Paraaortic lymph node (tissue), 1 donor: ENCODE measurements around the genes MBTPS1, KCNG4 and WFDC1.

GRCh38 chr16:83744330-83745165 lies 63.2 kb upstream of the HSBP1 start:
- PRO-cap, result no peak

DNA sequence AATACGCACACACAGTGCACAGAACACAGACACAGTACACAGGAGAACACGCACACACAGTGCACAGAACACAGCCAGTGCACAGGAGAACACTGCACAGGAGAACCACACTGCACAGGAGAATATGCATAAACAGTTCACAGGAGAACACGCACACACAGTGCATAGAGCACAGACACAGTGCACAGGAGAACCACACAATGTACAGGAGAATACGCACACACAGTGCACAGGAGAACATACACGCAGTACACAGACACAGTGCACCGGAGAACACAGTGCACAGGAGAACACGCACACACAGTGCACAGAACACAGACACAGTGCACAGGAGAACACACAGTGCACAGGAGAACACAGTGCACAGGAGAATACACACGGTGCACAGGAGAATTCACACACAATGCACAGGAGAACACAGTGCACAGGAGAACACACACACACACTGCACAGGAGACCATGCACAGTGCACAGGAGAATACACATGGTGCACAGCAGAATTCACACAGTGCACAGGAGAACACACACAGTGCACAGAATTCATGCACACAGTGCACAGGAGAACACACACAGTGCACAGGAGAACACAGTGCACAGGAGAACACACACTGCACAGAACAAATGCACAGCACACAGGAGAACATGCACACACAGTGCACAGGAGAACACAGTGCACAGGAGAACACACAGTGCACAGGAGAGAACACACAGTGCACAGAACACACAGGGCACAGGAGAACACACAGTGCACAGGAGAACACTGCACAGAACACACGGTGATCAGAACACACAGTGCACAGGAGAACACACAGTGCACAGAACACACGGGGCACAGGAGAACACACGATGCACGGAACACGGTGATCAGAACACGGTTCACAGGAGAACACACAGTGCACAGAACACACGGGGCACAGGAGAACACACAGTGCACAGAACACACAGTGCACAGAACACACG lies 20.2 kb downstream of the MLYCD start:
- PRO-cap, result no peak

GRCh38 chr16:83926370-83927518 lies 26.3 kb upstream of the OSGIN1 start:
- PRO-cap, result no peak

DNA sequence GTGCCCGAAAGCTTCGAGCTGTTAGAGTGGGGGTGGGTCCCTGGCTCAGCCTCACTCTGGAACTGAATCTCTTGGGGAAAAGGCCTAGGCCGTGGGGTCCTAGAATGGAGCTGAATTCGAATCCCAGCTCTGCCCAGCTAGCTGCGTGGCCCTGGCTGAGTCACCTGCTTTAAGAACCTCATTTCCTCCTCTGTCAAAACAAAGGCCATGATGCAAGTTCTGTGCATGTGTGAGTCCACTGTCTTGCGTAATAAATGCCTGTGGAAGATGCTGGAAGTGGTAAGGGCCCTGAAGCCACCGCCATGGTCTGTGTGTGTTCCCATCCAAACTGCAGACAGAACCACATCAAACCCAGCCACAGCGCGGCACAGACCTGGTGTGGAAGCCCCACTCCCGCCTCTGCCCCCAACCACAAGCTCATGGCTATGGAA lies 25.9 kb downstream of the NECAB2 start:
- PRO-cap, result no peak

DNA sequence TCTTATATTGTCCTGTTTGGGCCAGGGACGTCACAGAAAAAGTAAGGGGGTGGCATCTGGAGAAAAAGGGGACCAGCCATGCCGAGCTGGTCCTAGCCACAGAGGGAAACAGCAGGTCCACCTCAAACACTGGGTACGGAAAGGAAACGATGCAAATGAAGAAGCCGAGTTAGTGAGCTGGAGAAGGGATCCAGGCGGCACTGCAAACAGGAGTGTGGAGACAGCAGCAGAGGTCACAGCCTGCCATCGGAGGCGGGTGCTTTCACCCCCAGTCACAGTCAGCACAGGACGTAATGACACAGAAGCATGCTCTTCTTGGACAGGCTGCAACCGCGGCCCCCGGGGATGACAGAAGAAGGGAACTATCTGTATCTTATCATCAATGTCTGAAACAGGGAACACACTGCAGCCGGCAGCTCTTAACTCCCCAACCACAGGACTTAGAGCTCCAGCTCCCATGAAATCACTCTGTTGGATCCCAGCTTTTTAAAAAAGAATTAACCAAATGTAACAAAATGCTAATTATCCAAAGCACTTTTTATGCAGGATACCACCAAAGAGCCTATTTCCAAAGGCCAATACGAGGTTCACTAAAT lies 16.1 kb upstream of the SLC38A8 start:
- PRO-cap, result no peak

DNA sequence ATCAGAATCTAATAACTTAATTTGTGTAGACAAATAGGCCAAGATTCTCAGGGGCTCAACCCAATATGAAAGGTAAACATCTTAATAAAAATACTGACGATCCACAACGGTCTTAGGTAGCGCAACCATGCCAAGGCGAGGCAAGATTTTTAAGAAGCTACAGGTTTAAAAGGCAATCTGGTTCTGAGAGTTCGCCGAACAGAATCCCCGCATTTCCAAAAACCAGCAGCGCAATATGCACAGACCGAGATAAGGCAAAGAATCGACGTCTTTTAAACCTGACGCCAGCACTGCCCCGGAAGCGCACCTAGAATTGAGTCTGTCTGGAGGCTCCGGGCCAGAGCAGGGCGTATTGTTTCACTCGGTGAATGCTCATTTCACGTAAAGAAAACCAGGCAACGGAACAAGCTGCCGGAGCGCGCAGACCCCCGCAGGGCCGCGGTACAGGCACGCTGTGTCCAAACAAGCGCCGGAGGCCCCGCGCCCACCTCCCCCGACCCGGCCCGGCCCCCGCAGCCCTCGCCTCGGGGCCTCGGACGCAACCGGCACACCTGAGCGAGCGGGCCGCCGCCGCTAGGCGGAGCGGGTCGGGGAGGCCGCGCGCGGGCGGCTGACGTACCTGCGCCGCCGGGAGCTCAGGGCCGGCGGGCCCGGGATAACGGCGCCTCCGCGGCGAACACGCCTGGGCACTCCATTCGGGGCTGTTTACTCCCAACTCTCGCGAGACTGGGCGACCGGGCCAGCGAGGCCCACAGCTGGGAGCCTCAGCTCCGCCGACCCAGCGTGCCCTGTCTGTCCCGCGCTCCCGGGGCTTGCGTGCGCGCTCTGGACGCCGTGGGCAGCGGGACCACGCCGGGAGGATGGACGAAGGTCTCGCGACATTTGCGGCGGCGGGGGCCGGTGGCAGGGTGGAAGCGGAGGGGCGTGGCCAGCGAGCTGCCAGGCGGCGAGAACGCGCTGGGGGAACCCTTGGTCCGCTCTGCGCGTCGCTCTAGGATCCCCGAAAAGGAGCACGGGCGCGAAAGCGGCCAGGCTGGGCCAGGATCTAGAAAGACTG lies at the start of gene MBTPS1:
Gene MBTPS1 (minus strand): TSS at position 827 of the 1,057 bp plus-strand sequence.
- PRO-cap, result bidirectional peak, plus-strand start at position 942 of the sequence, minus-strand start at position 814 of the sequence

DNA sequence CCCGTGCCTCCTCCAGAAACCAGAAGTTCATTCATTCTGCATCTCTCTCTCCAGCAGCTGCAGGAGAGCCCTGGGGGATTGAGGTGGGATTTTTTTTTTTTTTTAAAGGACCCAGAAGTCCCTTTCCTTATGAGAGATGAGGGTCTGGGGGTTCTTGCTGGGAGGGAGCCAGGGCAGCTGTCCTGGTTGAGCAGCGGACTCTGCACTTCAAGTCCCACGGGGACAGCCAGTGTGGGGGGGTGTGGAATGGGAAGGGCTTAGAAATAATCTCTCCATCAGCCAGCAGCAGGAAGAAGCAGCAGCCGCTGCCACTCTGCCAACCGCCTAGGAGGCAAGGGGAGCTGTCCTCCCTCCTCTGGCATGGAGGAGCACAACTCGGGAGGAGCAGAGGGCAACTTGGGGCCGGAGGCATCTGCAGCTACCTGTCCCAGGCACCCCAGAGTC lies at the start of gene KCNG4:
Gene KCNG4 (minus strand): TSS at position 182 of the 444 bp plus-strand sequence.
- PRO-cap, result no peak

DNA sequence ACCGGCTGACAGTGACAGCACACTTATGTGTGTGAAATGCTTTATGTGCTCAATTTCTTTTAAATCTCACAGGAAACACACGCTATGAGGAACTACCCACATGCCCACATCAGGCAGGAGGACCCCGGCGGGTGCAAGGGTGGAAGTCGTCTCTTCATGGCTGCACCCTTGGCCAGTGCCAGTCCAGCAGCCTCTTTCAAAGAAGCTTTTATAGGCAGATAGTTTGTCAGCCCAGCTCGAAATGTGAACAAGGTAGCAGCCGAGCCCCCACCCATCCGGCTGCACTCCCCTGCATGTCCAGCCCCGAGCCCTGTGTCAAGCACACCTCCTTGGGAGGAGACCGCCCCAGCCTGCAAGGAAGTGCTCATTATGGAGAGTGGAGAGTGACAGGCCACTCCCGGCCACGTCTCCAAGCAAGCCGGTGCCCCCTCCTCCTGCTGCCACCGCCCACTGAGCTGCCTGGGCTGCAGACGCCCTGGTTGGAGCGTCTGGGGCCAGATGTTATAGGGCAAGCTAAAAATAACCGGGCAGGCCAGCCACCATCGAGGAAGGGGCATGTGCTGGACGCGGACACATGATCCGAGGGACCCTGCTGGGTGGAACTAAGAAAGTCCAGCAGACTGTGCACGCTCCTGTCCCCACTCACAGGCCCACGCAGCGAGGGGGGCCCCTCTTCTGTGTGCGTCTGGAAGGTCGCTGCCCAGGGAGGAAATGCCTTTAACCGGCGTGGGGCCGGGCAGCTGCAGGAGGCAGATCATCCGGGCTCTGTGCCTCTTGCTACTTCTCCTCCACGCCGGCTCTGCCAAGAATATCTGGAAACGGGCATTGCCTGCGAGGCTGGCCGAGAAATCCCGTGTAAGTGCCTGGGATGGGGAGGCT lies at the start of gene WFDC1:
Gene WFDC1 (plus strand): TSS at position 618 of the 879 bp plus-strand sequence.
- PRO-cap, result no peak

GRCh38 chr16:84508568-84509028 lies 4.1 kb upstream of the MEAK7 start:
- PRO-cap, result no peak

DNA sequence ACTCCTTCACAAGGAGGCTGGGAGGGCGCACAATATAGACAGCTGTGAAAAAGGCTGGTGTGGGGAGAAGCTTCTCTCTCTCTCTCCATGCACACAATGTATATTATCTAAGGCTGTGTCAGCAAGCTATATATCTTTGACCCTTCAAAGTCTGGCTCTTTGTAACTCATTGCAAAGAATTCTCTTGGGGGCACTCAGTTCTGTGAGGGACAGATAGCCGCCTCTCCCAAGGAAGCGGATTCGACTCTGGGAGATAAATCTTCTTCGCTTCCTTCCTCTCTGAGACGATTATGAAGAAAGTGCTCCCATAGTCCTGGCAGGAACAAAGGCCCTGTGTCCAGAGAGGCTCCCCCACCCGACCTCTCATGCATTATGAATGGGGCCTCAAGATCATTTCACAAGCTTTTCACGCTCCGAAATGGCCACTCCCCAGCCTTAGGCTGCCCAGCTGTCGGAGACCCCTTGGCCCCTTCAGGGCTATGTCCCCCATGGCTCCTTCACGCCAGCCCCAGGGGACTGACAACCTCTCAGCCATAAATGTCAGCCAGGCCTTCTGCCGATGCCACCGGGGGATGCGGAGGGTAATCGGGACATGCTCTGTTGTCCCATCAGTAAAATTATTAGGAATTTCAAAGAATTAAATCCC lies 33.3 kb upstream of the MEAK7 start:
- PRO-cap, result no peak

- PRO-cap, result no peak
Measured at GRCh38 chr16:84583983-84584460, 33.9 kb downstream of the COTL1 start.

DNA sequence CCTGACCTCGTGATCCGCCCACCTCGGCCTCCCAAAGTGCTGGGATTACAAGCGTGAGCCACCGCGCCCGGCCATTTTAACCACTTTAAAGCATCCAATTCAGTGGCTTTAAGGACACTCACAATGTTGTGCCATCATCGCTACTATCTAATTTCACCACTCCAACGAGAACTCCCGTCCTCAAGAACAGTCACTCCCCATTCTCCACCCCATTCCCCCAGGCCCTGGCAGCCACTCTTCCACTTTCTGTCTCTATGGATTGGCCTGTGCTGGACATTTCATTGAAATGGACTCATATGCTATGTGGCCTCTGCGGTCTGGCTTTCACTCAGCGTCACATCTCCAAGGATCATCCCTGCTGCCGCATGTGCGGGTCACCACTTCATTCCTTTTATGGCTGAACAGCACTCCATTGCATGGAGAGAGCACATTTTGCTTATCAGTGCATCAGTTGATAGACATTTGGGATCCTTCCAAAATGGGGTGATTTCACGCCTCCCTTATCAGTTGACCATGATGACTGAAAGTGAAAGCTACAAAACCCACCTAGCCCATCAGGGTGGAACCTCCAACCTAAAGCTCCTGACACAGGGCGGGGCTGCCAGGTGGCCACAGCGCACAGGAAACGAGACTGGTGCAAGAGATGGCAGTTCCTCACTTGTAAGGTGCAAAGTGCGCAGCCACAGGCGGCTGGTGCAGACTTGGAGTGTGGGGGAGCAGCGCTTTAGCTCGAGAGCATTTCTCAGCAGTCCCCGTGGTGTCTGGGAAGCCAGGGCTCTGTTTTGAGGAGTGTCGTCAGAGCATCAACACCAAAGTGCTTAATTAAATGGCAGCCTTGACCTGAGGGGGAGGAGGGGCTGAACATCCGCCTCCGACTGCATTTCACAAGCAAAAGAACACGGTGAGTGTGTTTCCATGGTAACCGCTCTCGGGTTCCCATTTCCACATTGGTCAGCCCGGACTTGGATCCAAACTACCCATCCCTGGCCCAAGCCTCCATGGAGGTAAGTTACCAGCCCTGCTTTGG lies 23.8 kb downstream of the COTL1 start:
- PRO-cap, result bidirectional peak, plus-strand start at position 621 of the sequence, minus-strand start at position 528 of the sequence; bidirectional peak, plus-strand start at position 698 of the sequence, minus-strand start at position 754 of the sequence

- PRO-cap, result no peak
Measured at GRCh38 chr16:84611711-84612010, 6.2 kb downstream of the COTL1 start.

GRCh38 chr16:84656635-84657619 lies 8.6 kb downstream of the KLHL36 start:
- PRO-cap, result unidirectional peak, minus-strand start at chr16:84657018

DNA sequence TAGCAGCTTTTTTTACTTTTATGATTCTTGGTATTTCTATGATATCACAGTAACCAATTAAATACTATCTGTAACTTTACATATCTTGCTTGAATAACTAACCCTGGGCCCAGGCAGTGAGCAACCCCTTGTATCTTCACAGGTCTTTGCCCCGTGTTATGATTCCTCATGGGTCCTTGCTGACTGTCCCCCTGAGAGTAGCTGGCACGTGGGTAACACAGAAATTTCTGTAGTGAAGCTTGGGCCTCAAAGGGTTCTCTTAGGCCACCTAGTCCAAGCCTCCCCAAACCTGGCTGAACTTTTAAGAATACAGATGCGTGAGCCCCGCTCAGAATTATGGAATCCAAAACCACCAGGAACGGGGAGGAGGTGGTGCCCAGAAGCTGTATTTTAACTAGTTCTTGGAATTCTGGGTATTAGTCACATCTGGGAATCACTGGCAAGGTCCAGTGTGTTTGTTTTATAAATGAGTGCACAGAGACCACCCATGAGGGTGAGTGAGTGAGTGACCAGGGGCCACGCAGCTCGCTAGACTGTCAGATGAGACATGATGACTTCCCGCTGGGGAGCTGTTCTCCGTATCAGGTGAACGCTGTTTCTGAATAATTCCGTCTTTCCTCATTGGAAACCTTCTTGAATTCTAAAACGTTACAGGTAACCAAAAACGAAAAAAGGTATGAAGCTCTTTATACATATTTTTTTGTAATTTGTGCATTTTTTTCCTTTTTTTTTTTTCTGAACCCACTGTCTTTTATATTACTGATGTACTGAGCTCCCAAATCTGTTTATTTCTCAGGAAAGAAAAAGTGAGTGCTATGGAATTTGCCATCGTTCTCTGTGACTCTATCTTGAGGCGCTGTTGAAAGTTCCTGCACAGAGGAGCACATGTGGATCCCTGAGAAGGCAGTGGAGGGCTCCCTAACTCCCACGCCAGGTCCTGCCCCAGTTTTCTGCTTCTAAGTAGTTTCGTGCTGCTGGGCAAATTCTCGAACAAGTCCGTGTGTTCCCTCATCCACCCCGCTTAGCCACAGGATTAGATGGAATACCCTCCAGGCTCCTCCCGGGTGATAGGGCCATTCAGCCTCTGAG lies 14.3 kb downstream of the KLHL36 start:
- PRO-cap, result no peak

DNA sequence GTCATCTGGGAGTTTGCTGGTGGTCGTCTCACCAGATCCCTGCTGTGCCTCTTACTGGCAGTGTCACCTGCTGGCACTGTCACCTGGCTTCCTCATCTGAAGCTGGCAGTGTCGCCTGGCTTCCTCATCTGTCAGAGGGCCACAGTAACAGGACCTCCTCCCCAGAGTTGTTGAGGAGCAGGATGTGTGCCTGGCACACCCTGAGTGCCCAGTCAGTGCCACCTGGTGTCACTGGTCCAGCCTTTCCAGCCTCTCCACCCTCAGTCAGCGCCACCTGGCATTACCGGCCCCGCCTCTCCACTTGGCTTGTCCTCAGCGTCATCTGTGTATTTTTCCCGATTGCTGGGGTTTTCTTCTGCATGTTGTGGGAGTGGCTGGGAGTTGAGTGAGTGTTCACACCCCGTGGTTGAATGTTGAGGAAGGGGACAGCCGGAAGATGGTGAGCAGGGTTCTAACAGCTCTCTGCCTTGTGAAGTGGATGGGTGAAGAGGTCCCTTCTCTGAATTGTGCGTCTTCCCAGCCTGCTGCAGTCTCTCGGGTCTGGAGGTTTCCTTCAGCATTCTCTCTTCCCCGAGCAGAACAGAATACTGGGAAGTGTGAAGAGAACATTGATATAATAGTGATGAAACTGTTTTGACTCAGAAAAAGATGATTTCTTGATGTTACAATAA lies 38.0 kb downstream of the USP10 start:
- PRO-cap, result no peak

DNA sequence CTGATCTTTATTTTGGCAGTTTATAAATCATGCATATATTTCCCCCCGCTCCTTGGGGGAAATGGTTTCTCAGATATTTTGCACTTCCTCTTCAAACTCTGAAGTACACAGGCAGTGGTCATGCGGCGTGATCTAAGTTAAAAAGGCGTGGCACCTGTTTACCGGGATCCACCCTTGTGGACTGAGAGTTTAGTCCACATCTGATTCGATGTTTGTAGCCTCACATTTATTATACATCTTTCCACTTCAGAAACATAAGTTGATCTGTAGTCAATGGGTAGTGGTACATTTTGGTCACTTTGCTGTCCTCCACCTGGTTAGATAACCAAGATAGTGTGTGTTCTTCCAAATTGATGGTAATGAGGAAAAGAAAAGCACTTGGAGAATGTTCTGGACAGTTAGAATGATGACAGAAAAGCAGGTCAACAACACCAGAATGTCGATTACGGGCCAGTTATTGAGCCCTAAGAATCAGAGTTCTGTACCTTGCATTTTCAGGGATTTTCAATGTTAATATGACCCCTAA lies 51.6 kb downstream of the USP10 start:
- PRO-cap, result no peak

- PRO-cap, result no peak
Measured at GRCh38 chr16:84763808-84764556, 55.8 kb upstream of the CRISPLD2 start.

- PRO-cap, result no peak
Measured at GRCh38 chr16:84767982-84768615, 51.7 kb upstream of the CRISPLD2 start.

DNA sequence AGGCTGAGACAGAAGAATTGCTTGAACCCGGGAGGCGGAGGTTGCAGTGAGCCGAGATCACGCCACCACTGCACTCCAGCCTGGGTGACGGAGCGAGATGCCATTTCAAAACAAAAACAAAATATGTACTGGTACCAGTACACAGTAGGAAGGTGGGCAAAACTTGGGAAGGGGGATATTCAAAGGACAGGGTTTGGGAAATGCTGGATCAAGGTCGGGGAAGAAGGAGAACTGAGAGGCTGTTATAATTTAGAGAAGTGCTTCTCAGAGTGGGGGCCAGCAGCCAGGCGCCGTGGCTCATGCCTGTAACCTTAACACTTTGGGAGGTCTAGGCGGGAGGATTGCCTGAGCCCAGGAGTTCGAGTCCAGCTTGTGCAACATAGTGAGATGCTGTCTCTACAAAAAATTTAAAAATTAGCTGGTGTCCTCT lies 5.2 kb downstream of the CRISPLD2 start:
- PRO-cap, result no peak